Ureter (tissue), 1 donor: ENCODE measurements around a stretch of chr5.

- PRO-cap: unidirectional peak, minus-strand start at chr5:181222057
These were observed 930 bp upstream of the TRIM41 start for GRCh38 chr5:181221786-181222915.

- PRO-cap: no peak
These were observed 5.8 kb downstream of the RACK1 start for GRCh38 chr5:181237619-181238544.

DNA sequence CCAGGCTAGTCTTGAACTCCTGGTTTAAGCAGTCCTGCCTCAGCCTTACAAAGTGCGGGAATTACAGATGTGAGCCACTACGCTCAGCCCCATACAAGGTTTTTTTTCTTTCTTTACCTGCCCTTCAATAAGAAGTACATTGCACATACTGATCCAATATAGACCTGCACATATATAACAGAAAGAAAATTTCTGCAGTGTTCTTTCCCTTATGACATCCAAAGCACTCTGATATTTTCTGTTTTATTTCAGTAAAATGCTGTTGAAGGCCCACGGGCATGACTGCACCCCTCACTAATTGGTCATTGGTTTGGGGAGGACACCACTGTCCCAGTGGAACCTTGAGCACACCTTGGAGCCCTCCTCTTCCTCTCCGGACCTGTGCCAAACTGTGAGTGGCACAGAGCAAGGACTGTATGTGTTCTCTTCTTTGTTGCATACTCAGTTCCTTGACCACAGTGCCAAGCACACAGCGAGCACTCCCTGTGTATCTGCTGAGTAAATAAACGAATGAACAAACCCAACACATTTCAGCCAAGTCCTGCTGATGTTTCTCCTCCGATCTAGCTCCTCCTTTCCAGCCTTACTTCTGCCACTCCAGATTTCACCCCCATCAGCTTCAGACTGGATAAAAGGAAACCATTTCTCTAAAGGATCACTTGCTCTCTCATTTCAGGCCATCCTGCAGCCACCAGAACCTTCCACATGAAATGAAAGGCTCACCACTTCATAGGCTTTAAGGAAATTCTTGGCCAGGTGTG, 2.6 kb upstream of the TRIM52 start:
- PRO-cap: no peak